Measurements from ENCODE around the genes CD163 and SLC2A14.

DNA sequence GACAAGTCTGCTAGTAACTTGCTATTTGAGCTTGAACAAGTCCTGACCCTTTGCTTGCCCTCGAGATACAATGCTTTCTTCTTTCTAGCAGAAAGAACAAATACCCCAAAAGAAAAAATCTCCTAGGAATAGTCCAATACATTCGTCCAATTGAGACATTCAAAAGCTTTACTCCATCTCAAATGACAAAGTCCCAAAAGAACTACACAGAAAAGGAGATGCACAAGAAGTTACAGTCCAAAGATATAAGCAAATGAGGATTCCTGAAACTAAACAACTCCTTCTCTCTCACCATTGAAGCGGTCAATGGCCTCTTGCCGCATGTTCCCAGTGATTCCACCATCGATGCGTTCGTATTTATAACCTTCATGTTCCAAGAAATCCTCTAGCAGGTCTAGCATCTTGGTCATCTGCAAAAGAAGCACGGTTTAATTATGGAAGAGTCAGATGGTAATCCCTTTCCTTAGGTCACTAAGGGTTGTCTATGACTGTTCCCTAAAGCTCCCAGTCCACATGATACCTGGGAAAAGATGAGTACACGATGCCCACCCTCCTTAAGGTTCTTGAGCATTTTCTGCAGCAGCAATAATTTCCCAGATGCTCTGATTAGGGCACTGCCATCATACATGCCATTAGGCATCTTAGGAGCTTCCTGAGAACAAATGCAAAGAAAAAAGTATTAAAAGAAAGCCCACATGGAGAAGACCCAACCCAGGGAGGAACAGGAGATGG is 15.8 kb downstream of the CHD4 start:
- PRO-cap: no peak
- RAMPAGE, long total RNA, 4 experiments: no peak in any of the 4 experiments

GRCh38 chr12:6635270-6635836 is 406 bp downstream of the LPAR5 start:
- PRO-cap: no peak
- RAMPAGE, long total RNA, 4 experiments: no peak in any of the 4 experiments

DNA sequence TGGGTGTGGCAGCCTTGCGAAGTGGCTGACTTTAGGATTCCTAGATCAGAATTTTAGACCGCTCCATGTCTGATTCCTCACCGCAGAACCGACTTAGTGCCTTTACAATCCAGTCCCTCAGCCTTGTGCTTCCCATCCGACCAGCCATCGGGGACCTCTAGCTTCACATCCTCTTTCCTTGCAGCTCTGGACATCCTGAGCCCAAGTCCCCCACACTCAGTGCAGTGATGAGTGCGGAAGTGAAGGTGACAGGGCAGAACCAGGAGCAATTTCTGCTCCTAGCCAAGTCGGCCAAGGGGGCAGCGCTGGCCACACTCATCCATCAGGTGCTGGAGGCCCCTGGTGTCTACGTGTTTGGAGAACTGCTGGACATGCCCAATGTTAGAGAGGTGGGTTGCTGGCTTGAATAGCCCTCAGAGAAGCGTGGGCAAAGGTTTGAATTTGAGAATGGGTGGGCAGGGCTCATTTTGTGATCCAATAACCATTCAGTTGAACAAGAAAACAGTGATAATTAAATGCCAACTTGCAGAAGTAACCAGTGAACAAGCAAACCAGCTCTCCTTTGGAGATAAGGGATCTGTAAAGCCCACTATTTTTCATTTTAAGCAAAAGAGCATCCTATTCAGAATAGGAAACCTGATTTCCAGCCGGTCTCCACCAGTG is 715 bp downstream of the COPS7A start:
- PRO-cap: no peak
- RAMPAGE, long total RNA, 4 experiments: no peak in any of the 4 experiments

GRCh38 chr12:6767564-6768472 is 1.7 kb downstream of the PTMS start:
- PRO-cap: no peak
- RAMPAGE, long total RNA, 4 experiments: no peak in any of the 4 experiments

GRCh38 chr12:6825064-6826074 is 2.8 kb upstream of the P3H3 start:
- PRO-cap: no peak
- RAMPAGE, long total RNA, 4 experiments: no peak in any of the 4 experiments

DNA sequence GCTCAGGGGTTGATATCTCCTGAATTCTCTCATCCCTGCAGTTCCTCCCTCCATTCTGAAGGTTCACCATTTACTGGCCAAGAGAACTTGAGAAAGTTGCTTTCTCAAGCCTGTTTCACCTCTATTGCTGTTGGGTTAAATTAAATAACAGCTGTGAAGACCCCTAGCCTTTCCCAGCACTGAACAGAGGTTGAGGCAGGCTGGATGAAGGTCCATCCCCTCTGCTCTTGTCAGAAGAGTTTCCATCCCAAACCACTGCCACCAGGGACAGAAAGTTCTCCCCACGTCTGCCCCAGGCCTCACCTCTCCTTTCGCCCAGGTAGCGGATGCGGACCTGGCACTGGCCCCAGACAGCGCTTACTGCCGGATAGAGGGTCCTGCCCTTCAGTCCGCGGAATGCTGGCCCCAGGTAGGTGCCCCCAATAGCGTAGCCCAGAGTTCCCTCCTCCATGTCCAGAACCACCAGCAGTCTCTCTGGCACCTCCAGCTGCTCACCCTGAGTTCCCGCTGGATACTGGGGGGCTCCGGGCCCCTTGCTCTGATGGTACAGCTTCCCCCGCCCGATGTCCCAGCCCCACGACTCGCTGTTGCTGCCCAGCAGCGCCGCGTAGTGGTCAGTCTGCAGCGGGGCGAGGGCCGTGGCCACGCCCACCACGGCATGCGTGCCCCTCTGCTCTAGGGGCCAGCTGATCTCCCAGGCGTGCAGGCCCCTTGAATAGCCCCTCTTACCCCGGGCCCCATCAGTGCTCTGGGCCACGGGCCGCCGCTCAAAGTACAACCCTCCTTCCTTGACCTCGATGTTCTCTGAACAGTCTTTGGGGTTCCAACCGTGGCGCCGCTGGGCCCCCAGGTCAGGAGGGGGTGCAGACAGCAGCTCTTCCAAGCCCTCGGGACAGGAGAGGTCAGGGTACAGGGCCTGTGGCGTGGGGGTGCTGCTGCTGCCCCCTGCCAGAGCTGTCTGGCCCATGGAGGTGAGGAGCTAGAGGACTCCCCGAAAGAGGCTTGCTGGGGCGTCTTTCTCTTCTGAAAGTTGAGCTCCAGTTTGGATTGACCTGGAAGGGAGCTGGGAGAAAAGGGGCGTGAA is 826 bp downstream of the SPSB2 start:
- PRO-cap: no peak
- RAMPAGE, long total RNA, 4 experiments: no peak in any of the 4 experiments

GRCh38 chr12:6923818-6924744 is 3.7 kb upstream of the ATN1 start:
- PRO-cap: no peak
- RAMPAGE, long total RNA, 4 experiments: no peak in any of the 4 experiments

DNA sequence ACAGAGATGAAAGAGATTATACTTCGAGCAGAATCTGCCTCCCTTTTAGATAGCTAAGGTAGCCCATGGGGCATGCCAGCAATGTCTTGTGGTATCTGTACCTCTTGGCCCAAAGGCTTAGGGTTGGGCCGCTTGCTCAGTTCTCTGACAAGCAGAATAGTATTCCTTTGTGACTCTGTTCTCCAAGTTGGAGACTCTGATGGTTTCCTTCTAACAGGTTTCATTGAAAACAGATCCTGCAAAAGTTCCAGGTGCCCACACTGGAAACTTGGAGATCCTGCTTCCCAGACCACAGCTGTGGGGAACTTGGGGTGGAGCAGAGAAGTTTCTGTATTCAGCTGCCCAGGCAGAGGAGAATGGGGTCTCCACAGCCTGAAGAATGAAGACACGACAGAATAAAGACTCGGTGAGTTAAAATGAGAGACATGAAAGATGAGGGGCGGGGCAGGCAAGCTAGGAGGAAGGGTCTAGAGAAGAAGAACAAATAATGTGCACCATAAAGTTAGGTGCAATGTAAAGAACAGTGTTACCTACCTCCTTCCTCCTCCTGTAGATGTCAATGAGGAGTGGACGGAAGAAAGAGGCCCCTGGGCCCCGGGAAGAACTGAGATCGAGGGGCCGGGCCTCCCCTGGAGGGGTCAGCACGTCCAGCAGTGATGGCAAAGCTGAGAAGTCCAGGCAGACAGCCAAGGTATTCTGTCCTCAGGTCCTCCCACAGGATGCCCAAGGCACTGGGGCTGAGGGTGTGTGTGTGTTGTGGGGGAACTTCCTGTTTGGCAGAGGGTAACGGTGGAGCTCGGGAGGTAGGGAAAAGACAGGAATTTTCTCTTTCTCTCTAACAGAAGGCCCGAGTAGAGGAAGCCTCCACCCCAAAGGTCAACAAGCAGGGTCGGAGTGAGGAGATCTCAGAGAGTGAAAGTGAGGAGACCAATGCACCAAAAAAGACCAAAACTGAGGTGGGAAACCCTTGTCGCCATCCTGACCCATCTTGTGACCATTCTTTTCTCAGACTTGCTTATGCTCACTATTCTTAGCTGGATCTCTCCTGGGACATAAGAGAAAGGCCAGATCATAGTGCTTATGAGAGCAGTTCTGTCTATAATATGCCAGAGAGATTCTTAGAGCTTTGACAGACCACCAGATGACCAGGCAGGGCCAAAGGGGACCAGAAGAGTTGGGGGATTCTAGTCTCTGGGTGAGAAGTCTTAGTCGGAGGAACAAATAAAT is 6.3 kb downstream of the ATN1 start:
- PRO-cap: no peak
- RAMPAGE, long total RNA, 4 experiments: start-site peak on the plus strand in 1 of 4 experiments, centred at position 224 of the sequence, 49 reads per replicate

- PRO-cap: no peak
- RAMPAGE, long total RNA, 4 experiments: no peak in any of the 4 experiments
Measured at GRCh38 chr12:6945868-6947023, 2.4 kb downstream of the C12orf57 start.

GRCh38 chr12:6962132-6962531 is 8.3 kb downstream of the PHB2 start:
- PRO-cap: no peak
- RAMPAGE, long total RNA, 4 experiments: no peak in any of the 4 experiments

DNA sequence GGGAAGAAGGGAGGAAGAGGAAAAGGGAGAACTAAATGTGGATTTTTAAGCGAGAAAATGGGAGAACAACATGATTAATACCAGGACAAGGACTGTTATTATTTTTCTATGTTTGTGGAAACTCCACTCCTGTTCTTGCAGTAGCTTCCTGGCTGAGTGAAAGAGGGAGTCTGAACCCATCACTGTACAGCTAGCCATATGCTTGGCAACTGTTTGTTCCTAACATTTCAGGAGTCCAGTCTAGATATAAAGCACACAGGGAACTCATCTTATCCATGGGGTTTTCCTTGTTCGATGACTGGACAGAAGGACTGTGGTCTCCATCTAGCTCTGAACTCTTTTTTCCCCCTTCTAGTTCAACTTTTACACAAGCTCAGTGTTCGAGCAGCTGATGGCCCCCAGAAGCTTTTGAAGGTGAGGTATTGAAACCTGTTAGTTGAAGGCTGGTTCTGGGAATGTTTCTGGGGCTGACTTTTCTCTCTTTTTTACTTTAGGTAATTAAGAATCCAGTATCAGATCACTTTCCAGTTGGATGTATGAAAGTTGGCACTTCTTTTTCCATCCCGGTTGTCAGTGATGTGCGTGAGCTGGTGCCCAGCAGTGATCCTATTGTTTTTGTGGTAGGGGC is 4.1 kb downstream of the EMG1 start:
- PRO-cap: no peak
- RAMPAGE, long total RNA, 4 experiments: no peak in any of the 4 experiments

- PRO-cap: no peak
- RAMPAGE, long total RNA, 4 experiments: no peak in any of the 4 experiments
Measured at GRCh38 chr12:6975367-6976244, 4.9 kb downstream of the EMG1 start.

GRCh38 chr12:7088239-7088815 is 3.9 kb downstream of the C1R start:
- PRO-cap: no peak
- RAMPAGE, long total RNA, 4 experiments: no peak in any of the 4 experiments

DNA sequence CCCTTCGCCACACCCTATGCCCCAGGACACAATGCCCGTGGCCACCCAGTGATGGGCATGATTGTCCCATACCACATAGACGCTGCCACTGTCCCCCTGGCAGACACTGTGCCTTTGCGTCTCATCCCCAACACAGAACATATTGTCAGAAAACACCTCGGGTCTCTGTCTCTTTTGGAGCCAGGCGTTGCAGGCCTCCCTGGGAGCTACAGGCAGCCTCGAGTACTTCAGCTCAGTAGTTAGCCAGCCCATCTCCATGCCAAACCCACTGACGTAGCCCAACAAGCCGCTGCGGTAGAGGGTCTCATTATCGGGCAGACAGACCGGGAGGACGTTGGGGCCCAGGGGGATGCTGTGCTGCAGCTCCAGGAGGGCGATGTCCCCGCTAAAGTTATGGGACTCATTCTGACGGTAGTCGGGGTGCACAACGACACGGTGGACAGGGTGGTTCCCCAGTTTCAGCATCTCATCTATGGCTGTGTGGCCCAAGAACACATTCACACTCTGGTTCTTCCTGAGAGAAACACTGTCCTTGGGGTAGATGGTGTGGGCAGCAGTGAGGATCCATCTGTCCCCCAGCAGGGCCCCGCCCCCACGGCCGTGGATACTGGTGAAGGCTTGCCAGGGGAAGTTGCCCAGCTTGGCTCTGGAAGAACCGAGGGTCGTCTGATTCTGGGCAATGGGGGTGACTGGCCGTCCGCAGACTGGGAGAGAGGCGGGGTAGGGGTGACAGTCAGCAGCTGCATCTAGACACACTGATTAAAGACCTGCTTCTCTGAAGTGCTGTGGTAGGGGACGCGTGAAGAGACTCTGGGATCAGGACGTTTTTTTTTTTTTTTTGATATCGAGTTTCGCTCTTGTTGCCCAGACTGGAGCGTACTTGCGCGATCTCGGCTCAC is 4.5 kb upstream of the C1R start:
- PRO-cap: no peak
- RAMPAGE, long total RNA, 4 experiments: no peak in any of the 4 experiments

DNA sequence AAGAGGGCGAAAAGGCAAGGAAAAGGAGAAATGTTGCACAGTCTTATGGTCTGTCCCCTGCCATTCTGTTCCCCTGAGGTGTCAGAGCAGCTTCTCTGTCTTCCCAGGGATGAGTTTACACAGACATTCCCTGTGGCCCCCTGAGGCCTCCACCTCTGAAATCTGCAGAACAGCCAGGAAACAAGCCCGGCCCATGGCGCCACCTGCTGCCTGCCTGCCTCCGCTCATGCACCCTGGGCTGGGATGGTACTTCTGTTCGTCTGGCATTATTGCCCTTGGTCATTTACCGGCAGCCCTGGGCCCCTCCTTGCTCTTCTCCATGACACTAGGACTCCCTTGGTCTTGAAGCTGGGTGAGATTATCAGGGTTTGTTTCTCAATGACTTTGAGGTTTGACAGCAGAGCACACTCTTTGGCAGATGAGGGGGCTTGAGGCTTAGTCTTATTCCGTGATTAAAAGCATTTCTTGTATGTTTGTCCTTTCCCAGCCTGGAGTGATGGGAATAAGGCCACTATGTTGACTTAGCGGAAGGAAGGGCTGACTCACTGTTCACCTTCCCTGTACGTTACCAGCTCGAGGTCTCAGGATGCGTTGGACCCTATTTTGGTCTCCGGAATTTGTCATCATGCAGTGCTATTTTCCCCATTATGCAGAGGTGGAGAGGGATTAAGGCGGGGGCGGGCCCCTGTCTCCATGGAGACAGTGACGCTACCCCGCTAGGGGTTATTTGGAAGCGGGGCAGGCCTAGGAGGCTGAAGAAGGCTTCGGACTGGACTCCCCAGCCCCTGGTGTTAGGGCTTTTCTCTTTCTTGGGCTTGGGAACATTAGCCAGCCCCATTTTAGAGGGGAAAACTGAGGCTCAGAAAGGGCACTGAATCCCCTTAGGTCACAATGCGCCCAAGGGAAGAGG is 772 bp upstream of the PEX5 start:
- PRO-cap: no peak
- RAMPAGE, long total RNA, 4 experiments: start-site peak on the plus strand in 1 of 4 experiments, centred at position 740 of the sequence, 87 reads per replicate

GRCh38 chr12:7210335-7210977 is 21.0 kb downstream of the PEX5 start:
- PRO-cap: no peak
- RAMPAGE, long total RNA, 4 experiments: no peak in any of the 4 experiments

DNA sequence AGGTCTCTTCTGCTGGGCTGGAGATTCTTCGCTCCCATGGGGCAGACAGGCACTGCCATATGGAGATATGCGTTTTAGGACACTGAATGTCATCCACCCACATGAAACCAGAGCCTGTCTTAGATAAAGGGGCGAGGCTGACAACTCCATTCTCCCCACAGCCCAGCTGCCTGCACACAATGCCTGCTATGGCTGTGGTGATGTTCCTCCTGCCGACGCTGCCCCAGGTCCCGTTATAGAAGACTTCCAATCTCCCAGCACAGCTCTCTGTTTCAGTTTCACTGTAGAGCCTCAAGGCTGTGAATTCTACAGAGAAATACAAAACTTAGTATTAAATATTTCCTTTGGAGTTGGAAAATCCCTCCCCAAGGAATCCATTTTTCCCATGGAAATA is 69.5 kb downstream of the ACSM4 start:
- PRO-cap: no peak
- RAMPAGE, long total RNA, 4 experiments: no peak in any of the 4 experiments

DNA sequence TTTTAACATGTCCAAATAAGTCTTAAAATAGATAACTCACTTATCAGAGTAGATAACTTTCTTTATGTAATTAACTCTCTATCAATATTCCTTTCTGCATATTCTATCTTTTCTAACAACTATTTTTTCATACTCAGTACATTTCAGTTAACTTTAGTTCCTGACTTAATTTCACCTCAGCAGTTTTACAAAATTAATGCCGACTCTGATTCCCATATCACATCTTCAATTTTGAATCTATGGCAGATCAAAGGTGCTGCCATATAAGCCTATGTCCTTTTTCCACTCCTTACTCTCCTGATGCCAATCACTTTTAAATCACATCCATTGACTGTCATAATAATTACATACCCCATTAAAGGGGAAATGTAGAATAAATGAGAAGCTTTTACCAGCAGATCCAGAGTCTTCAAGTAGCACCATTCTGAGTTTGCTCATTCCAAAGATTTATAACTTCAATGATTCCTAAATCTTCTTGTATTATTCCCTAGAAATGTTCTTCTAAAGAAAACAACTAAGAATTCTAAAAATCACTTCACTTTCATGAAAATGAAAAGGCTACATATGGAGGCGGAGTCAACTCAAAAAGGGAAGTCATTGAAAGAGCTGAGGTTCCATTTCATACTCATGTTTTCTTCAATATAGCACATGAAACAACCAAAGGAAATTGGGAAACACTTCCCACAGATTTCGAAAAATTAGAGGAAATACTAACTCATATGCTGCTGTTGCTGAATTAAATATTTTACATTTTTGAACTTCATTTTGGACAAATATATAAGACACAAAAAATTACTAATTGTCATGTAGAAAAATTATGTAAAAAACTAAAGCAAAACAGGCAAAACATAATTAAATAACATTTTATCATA is at the start of gene CD163:
TSS of gene CD163 (minus strand) at position 525 of the 872 bp plus-strand sequence.
- PRO-cap: no peak
- RAMPAGE, long total RNA, 4 experiments: start-site peak on the minus strand in 4 of 4 experiments, centred at positions 489 to 515 of the sequence, 1,104 to 9,147 reads per replicate

- PRO-cap: no peak
- RAMPAGE, long total RNA, 4 experiments: no peak in any of the 4 experiments
Measured at GRCh38 chr12:7557160-7557864, 53.7 kb upstream of the CD163 start.

DNA sequence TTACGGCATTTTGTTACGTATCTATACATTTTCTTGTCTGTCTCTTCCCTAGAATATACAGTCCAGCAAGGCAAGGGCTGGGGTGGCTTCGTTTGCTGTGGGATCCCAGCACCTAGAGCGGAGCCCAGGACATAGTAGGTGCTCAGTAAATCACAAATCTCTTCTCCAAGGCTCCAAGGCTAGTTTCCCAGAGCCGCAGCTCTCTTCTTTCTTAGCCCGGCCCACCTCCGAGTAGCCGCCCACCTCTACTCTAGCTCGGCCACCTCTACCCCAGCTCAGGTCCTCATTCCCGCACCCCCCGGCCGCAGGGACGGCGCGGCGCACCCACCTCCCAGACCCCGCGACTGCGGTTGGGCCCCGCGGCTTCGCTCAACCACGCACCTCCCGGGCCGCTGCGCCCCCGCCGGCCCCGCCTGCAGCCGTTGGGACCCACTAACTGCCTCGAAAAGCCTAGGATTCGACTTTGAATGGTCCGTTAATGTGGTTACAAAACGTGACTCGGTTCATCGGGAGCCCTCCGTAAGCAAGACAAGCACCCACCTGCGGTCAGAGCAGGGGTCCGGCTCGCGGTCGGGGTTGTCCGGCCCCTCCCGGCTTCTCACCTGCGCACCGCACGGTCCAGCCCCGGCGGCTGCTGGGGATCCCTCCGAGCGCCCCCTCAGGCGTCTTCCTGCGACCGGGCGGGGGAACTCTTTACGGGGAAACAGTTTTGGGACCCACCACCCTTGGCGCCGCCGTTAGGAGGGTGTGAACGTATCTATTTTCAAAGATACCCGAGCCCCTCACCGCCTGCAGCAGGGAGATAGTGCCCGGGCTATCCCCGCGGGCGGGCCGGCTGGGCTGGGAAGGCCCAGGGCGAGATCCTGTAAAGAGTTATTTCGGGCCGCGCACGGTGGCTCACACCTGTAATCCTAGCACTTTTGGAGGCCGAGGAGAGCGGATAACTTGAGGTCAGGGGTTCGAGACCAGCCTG is at the start of gene SLC2A14:
TSS of gene SLC2A14 (minus strand) at position 437 of the 973 bp plus-strand sequence.
- PRO-cap: no peak
- RAMPAGE, long total RNA, 4 experiments: no peak in any of the 4 experiments